SEM (cell line): Measurements from ENCODE around the gene PCF11.

DNA sequence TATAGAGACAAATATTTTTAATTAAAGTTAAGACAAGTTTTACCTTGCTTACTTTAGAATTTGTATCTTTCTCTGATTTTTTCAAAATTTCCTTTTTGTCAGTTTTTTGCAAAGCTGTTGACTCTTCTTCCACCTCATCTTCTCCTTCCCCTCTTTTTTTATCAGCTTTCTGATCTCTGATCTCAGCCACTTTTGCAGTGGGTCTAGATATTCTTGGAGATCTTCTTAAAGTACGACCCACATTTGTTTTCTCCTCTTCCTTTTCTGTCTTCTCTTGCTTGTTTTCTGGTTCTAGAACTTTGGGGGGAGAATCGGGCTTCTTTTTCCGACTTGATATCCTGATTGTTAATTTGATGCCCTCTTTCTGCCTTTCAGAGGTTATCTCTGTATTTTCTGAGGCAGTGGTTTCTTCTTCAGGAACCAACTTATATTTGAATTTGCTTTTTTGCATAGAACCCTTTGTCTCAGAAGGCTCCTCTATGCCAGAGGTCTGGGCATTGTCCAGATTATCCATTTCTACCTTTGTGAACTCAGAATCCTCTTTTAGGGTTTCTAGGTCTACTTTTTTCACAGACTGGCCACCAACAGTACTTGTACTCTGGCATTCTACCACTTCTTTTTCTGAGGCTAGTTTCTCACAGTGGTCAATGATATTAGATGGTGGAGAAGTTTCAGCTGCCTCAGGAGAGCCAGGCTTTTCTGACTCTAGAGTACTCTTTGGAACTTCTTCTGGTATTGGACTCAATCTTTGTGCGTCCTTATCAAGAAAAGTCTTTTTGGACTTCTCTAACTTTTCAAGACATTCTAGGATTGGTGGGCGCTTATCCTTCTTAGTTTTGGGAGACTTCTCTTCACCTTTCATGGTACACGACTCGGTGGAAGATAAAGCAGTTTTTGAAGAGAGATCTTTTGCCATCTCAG is 63.3 kb upstream of the CLNS1A start:
- PRO-cap = no peak

GRCh38 chr11:77819052-77819785 is 1.3 kb downstream of the RSF1 start:
- PRO-cap = bidirectional peak, plus-strand start at chr11:77819553, minus-strand start at chr11:77819527

- PRO-cap = no peak
These were observed 632 bp downstream of the KCTD14 start for GRCh38 chr11:78022303-78022985.

DNA sequence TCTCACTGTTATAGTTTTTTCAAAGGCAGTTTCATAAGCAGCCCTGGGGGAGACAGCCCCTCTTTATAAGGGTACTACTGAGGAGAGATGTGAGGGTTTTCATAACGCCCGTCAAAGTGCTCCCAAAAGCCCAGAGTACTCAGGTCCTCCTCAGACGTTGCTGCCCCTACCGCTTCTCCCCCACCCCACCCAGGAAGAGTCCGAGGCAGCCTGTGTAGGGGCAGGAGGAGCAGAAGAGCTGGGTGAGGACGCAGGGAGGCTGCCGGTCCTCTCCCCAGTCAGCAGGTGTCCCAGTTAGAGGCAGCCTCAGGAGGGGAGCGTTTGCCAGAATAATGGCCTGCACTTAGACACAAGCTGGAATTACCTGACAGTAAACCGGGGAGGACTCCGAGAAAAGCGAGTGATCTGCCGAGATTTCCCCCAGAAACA is 17.9 kb upstream of the THRSP start:
- PRO-cap = no peak

DNA sequence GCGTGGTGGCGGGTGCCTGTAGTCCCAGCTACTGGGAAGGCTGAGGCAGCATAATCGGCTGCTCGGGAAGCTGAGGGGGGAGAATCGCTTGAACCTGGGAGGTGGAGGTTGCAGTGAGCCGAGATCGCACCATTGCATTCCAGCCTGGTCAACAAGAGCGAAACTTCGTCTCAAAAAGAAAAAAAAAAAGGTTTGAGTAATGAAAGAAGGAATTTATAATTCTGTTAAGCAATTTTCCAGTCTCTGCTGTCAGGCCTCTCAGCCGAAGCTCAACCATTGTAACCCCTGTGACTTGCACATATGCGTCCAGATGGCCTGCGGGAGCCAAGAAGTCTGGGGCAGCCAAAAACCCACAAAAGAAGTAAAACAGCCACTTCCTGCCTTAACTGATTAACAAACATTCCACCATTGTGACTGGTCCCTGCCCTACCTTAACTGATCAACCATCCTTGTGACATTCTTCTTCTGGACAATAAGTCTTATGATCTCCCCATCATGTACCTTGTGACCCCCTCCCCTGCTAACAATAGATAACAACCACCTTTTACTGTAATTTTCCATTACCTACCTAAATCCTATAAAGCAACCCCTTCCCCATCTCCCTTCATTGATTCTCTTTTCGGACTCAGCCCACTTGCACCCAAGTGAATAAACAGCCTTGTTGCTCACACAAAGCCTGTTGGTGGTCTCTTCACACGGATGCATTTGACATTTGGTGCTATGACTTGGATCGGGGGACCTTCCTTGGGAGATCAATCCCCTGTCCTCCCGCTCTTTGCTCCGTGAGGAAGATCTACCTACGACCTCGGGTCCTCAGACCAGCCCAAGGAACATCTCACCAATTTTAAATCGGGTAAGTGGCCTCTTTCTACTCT is 1.2 kb upstream of the NDUFC2 start:
- PRO-cap = bidirectional peak, plus-strand start at position 309 of the sequence, minus-strand start at position 304 of the sequence

DNA sequence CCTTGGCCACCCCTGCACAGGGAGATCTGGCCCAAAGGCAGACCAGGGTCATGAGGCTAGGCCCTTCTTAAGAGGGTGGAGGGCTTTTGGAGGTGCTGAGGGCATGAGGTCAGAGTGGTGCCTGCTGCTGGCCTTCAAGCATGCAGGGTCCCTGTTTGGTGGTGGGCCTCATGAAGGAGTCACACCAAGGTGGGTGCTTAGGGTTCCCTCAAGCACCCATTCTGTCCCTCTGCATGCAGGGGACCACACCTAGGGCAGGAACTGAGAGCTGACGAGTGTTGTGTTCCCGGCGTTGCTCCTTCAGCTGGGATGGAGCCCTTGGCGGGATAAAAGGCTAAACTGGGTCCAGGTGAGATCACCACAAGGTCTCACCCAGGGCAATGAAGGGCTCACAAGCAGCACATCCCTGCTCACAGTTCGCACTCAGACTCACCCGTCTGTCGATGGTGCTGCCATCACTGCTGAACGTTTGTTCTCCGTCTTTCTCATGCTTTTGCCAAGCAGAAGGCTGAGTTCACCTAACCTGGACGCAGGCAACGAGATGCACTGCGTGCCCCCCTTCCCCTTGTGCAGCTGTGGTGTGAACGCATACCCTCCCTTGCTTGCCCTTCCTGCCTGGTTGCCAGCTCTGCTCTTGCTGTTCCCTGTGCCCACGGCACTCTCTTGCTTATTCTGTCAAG is 18.2 kb downstream of the KCTD21 start:
- PRO-cap = no peak

- PRO-cap = no peak
These were observed 21.1 kb downstream of the USP35 start for GRCh38 chr11:78209397-78210557.

DNA sequence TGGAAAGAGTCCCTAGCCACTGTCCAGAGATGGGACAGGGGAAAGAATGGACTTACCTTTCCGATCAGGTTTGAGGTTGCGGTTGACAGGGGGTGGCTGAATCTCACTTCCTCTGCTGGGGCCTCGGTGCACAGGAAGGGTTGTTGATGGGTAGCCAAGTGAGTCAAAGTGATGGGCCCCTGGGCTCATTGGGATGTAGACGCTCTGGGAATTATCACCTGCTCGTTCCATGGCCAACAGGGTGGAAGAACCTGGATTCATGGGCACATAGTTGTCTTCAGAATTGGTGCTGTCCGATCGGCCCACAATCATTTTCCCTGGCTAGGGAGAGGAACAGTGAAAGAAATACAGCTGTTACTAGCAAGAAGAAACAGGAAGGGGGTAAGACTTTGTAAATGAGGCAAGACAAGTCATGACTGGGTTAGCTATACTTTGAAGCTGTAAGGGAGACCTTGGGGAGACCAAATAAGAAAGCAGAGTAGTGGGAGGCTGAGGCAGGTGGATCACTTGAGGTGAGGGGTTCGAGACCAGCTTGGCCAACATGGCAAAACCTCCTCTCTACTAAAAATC is 34.7 kb downstream of the USP35 start:
- PRO-cap = no peak

DNA sequence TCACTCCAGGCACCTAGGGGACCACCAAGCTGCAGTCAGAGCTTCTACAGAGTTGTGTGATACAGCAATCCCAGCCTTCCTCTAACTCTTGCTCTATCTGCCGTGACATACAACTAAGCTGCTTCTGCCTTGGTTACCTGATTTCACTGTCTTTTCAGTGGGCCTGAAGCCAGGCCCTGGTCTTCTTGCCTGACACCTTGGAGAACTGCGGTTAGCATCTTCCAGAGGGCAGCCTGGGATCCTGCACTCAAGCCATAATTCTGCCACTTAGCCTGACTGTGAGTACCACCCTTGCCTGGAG is 35.7 kb downstream of the USP35 start:
- PRO-cap = no peak

DNA sequence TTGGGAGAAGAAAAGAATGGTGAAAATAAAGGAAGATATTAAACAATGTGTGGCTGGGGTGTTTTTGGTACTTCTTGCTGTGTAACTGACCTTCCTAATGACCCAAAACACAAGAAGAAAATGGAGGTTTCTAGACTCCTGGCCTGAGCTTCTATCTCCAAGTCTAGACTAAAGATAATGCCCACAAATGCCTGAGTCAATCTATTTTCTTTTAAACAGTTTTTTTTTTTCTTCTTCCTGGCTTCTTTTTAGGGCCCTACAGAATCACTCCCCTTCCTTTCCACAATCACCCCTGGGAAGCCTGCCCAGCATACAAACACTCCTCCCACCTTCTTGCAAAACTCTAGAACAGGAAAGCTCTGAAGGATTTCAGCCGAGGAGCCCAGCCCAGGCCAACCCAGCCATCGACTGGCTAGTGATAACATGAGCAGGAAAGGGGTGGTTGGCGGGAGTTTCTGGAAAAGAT is 68.1 kb downstream of the USP35 start:
- PRO-cap = no peak

DNA sequence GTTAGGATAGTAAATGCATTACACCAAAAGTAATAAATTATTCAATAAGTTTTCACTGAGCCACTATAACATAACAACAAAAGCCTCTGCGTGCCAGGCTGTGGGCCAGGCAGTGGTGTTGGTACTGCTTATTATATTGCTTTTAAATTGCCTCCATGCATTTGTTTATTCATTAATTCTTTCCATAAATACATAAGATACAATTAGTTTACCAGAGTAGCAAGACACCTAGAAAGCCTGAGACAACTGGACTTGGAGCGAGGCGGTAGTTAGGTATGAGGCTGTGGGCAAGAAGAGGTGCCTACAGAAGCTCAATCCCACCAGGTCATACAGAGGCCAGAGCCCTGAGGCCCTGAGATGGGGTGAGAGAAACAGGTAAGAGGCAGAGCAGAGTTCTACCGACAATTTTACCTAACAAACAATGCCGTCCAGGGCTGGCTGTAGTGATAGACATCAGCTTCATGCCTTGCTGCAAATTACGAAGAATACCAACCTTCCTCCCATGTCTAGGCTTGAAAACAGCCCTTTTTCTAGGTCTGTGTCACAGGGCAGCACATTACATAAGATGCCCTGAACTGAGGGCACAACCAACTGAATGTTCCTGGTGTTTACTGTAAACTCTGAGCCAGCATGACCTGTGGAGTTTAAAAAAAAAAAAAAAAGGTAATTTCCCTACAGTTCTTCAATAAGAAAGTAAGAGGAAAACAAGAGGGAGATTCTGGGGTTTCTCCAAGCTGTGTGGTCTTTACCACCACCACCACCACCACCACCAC is 105.9 kb downstream of the GAB2 start:
- PRO-cap = no peak

DNA sequence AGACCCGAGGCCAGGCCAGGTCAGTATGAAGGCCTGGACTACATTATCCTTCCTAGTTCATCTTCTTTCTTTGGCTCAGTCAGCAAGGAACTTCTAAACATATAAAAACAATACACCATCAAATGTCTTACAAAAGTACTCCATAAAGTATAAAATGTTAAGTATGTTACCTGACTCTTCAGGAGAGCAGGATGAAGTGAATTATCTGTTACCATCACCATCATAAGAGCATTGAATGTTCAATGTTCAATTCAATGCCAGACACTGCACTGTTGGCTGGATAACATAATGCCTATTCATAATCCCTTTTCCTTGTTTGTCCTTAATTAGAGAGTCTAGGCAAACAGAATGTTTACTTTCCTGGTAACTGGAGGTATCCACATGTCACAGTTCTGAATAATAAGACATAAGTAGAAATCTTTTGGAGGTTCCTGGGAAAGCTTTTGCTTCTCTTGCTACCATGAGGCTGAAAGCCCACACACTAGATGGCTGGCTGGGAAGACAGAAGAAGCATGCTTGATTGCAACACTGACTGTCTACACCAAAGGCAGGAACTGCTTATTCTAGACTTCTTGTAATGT is 79.6 kb downstream of the GAB2 start:
- PRO-cap = no peak

DNA sequence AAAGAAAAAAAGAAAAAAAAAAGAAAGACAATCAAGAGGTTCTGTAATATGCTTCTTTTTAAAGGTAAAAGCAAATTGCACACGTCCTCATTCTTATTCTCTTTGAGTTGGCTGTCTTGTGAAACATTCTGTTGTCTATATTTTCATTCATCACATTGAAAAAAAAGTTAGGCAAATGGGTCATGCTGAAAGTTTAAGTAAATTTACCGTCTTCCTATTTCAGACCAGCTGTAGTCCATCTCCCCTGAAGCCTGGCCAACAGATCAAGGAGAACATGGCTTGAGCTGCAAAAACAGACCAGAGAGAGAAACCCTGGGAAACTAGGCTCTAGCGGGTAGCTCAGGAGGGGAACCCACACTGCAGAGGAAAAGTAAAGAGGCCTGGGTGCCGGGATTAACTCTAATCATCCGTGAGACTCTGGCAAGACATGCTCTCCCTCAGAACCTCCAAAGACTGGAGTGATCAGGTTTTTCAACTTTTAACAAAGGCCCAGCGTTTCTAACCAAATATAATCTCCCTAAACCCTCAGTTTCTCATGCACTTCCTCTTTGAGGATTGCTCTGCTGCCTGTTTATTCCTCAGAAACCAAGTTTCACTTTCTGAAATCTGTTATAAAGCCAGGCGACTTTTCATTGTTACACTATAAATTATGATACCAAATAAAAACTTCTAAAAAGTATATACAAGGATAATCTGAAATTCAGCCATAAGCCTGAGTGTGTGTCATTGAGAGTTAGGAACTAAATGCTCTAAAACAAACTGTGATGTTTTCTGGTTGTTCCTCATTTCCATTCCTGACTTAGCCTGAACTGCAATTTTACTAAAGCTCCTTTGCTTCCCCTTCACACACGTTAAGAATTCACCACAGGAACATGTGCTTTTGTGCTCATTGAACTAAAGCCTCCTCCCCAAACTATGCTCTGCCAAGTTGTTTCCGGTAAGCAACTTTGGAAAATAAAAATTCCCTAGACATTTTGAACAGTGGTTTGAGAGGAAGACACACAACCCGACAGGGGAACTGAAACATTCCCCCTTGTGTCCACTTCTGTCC is 67.4 kb downstream of the GAB2 start:
- PRO-cap = bidirectional peak, plus-strand start at position 536 of the sequence, minus-strand start at position 455 of the sequence; bidirectional peak, plus-strand start outside the sequence, minus-strand start at position 828 of the sequence

GRCh38 chr11:78877522-78877721 is 302.8 kb upstream of the NARS2 start:
- PRO-cap = no peak

DNA sequence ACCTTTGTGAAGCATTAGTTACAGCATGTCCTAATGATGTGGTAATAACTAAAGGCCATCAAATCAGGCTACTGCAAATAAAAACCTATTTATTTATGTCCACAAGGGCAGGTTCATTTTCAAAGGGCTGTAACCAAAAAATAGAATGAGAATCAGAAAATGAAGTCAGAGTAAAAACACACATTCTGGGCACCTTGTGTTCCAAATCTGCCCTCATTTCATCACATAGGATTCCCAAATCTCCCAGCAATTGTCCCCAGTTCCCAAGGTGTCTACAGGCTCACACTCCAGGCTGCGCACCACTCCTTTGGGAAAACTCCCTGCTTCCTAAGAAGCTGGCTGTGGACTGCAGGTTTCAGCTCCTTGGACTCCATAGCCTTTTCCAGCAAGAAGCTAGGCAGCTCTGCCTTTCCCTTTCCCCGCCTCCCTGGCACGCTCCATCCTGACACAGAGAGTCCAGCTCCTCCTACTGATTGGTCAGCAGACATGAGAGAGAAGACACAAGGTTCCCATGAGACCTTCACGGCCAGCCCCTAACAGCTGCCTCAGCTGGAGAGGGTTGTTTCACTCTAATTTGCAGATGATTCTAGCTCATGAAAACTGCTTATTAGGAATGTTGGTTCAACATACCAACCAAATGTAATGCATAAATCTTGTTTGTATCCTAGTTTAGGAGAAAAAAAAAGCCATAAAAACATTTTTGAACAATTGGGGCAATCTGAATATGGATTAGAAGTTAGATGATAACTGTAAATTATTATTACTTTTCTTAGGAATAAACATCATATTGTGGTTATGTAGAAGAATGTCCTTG is 27.6 kb downstream of the TENM4 start:
- PRO-cap = no peak

DNA sequence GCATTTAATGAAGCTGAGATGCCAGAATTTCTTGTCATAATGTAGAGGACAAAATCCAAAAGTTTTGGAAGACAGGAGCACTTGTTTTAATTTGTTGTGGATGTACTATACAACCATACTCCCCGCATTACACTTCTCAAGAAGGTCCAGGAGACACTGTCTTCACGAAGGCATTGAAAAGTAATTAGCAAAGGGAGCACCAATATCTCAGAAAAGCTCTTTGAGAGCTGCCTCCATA is 1023.9 kb downstream of the FAM181B start:
- PRO-cap = no peak

GRCh38 chr11:82901950-82902156 is 317 bp downstream of the DDIAS start:
- PRO-cap = no peak

DNA sequence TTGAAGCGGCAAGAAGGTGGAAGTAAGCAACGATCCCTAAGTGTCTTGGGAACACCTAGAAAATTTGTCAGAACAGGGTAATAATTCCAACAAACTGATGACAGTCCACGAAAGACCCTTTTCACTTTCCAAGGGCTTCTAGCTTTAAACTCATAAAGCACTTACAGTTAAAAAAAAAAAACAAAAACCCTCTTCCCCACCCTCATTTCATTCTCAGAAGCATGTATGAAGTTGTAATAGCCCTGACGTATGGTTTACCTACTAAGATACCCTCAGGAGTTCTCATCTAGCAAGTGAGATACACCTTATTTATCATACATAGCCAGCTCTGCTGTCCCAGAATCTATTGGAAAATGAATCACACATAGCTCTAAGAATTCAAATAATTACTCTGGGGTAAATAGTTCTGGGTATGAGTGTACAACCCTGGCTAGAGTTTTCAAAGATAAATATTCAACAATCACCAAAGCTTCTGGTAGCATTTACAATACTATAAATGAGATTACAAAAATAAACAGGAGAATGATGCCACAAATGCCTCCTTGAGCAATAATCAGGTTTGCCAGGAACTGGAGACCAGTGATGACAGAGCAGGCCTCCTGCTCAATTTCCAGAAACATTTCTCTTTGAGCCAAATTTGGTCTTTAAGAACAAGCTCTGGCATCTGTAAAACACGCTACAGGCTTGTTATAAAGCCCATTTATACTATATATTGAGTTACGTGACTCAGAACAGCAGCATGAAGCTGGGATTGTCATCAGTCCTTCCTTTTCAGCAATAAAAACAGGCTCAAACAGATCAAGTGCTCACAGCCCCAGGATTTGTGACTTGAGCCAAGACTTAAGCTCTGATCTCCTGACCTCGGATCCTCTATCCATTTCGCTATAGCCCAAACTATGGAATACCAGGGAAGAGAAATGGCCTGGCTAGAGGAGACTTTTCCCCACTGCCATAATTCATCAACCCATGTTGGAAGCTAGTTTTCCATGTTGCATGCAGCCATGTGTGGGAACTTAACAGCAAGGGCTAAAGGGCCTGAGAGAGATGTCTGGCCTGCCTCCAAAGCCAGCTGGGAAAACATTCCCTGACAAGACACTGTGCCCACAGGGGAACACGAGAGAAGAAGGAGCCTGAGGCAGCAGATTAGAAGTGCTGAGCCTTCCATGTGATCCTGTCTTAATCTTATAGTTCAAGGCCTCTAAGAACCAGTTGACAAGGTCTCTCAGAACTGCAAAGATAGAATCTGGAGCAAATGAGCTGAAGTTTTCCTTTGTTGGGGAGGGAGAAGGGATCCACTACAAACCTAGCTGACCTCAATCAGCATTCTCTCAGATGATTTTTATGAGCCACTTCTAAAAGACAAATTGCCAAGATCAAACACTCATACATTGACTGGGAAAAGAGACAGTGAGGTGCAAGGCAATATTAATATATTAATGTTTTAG is 19.7 kb downstream of the RAB30 start:
- PRO-cap = no peak

- PRO-cap = no peak
These were observed 41.3 kb upstream of the PCF11 start for GRCh38 chr11:83115453-83116219.

DNA sequence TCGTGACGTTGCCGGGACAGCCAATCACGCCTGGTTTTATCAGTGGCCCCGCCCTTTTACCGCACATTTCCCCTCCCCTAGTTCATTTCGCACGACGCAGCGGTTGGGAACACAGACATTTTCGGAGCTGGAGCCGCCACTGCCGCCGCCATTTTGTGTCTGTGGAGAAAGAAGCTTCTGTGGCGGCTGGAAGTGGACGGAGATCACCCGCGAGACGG is at the start of gene PCF11:
Gene PCF11, plus strand, starts transcription at position 90 of the 218 bp plus-strand sequence.
- PRO-cap = bidirectional peak, plus-strand start at position 86 of the sequence, minus-strand start outside the sequence